Transverse colon (tissue), 4 donors: ENCODE measurements around a stretch of chr9.

GRCh38 chr9:91482829-91483723 is 59.4 kb upstream of the NFIL3 start:
- PRO-cap = no peak
- RAMPAGE, long total RNA, 4 experiments = no peak in any of the 4 experiments

GRCh38 chr9:92031043-92031469 is 81.0 kb upstream of the ROR2 start:
- PRO-cap = no peak
- RAMPAGE, long total RNA, 4 experiments = no peak in any of the 4 experiments

DNA sequence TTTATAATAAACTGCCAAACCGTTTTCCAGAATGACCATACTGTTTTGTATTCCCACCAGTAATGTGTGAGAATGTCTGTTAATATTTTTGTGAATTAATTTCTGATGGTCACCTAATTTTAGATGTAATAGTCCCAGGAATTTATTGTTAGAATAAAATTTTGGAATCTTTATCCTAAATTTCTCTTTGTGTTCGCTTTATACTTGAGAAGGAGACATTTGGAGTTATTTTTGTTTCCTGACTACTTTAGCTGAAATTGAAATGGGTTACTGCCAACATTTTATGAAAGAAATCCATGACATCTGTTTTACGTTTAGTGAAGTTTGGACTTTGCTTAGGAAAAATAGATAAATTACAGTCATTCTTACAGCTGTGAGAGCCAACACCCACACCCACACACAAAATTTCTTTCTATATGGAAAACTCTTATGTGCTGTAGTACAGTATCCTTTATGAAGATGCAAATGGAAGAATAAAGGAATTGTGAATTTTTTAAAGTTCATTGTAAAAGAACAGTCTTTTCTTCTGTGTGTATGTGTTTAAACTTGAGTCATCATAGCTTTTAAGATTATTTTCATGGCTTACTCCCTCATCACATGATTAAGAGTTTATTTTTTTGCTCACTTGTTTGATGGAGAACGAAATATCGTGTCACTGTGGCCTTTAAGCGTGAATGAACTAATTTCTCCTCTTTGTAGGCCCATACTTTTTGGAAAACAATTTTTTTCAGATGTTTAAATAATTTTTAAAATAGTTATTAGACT is 24.4 kb downstream of the CENPP start:
- PRO-cap = no peak
- RAMPAGE, long total RNA, 4 experiments = no peak in any of the 4 experiments

- PRO-cap = no peak
- RAMPAGE, long total RNA, 4 experiments = no peak in any of the 4 experiments
Measured at GRCh38 chr9:92624450-92625088, 45.4 kb downstream of the IPPK start.

DNA sequence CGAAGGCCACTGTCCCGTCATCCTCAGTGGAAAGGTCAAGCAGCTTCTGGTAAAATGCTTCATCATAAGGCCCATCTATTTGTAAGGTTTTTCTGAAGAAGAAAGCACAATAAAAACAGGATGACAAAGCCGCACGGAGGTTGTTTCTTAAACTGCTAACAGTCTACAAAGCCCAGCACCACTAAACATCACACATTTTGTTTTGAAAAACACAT is 35.6 kb downstream of the IPPK start:
- PRO-cap = no peak
- RAMPAGE, long total RNA, 4 experiments = no peak in any of the 4 experiments

DNA sequence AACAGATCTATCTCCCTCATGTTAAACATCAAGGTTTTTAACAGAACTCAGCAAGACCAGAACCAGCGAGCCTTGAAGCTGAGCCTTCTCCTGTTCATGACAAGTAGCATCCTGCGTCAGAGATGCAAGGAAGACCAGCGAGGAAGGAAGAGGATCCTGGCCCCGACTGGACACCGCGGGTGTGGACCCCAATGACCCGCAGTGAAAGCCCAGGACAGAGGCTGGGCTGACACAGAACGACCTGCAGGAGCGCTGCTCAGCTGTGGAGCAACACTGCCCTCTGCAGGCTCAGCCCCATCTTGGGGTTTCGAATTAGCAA is 35.4 kb downstream of the IPPK start:
- PRO-cap = no peak
- RAMPAGE, long total RNA, 4 experiments = no peak in any of the 4 experiments

- PRO-cap = bidirectional peak, plus-strand start at chr9:92765163, minus-strand start at chr9:92764841; bidirectional peak, plus-strand start at chr9:92765507, minus-strand start at chr9:92765446
- RAMPAGE, long total RNA, 4 experiments = no peak in any of the 4 experiments
Measured at GRCh38 chr9:92764956-92765621, 456 bp upstream of the BICD2 start.

- PRO-cap = no peak
- RAMPAGE, long total RNA, 4 experiments = no peak in any of the 4 experiments
Measured at GRCh38 chr9:92969152-92969616, 21.9 kb downstream of the FGD3 start.

GRCh38 chr9:93028079-93028766 is 30.3 kb upstream of the SUSD3 start:
- PRO-cap = no peak
- RAMPAGE, long total RNA, 4 experiments = no peak in any of the 4 experiments

DNA sequence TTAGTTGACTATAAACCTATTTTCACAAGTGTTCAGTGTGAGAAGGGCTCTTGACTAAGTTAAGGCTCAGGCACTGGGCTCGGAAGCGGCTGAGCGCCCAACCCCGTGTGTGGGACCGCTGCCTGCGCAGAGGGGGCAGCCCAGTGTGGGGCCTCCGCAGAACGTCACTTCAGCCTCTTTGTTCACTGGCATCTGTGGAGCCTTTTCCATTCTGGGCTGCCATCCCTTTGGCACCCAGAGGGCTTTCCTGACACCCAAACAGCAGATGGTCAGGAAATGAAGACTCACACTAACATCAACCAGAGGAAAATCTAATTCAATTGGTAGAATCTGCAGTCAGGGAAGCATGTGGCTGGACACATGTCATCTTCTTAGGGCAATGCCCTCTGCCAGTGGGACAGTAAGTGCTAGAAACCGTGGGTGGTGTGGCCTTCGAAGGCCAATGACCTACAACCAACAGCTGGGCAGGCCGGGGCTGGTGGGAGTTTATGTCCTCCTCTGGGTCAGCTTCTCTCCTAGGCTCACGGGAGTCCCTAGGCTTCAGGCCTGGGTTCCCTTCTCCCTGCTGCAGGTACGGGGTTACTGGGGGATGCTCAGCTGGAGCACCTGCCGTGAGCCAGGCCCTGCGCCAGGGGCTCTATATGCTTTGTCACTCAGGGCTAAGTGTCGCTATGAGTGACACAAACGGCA is 22.2 kb upstream of the NINJ1 start:
- PRO-cap = no peak
- RAMPAGE, long total RNA, 4 experiments = no peak in any of the 4 experiments

DNA sequence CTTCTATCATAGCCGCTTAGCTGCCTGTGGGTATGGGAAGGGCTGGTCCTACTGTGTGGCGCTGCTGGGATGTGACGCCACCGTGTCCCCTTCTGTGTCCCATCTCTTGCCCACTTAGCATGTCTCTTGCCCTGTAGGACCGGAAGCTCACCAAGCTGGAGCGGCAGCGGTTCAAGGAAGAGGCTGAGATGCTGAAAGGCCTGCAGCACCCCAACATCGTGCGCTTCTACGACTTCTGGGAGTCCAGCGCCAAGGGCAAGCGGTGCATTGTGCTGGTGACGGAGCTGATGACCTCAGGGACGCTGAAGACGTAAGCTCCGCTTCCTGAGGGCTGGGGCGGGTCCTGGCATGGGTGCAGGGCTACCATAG is 45.6 kb downstream of the WNK2 start:
- PRO-cap = no peak
- RAMPAGE, long total RNA, 4 experiments = start-site peak on the plus strand in 1 of 4 experiments, centred at position 273 of the sequence, 19 reads per replicate

DNA sequence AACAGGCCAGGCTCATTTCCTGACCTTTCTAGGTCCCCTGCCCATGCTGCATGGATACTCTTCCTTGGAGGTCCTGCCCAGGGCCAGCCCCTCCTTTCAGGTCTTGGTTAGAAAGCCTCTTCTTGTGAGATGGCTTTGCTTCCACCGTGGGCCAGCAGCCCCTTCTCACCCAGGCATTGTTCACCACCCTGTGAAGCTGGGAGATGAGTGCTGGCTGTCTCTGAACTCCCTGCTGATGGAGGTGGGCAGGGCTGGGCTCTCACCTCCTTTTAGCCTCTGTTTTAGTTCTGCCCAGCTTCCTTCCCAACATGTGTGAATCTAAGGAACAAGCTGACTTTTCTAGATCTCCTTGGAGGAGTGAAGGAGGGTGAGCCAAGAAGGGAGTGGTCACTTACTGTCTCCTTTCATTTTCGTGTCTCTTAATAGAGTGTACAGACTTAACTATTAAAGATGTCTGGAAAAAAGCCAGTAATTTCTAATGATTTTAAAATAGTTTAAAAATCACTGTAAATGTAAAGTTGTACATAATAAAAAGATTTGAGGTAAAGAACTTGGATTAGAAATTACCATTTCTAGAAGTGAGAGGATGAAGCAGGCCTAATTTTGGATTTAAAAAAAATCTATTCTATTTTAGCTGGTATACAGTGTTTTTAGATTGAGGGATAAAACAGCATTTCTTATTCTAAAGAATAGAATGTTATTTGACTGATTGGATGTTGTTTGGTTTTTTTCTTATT is 15.8 kb upstream of the FAM120AOS start:
- PRO-cap = bidirectional peak, plus-strand start at position 352 of the sequence, minus-strand start at position 310 of the sequence
- RAMPAGE, long total RNA, 4 experiments = no peak in any of the 4 experiments

- PRO-cap = no peak
- RAMPAGE, long total RNA, 4 experiments = no peak in any of the 4 experiments
Measured at GRCh38 chr9:93558332-93558866, 18.0 kb upstream of the PHF2 start.

DNA sequence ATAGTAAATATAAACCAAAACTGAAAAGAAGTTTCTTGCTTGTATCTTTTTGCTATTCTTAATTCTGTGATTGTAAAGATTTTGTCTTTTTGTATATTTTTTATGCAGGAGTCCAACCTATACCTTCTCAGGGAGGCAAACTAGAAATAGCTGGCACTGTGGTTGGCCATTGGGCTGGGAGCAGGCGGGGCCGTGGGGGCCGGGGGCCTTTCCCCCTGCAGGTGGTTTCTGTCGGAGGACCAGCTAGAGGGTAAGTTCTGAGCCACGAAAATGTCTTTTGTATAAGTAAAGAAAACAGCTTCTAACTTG is 15.4 kb upstream of the PHF2 start:
- PRO-cap = no peak
- RAMPAGE, long total RNA, 4 experiments = no peak in any of the 4 experiments

DNA sequence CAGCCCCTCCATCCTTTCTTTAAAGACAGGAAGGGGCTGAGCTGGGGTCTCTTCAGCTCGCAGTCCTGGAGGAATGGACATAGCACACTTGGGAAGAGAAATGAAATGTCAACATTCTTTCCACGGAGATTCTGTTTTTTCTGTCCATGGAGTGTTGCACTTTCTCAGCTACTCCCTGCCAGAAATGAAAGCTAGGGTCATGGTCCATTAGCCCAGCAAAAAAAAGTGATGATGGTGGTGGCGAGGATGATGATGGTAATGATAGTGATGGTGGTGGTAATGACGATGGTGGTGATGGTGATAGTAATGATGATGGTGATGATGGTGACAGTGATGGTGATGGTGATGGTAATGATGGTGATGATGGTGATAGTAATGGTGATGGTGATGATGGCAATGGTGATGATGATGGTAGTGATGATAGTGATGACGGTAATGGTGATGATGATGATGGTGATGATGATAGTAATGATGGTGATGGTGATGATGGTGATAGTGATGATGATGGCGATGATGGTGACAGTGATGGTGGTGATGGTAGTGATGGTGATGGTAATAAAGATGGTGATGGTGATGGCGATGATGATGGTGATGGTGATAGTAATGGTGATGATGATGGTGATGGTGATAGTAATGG is 38.3 kb downstream of the PHF2 start:
- PRO-cap = no peak
- RAMPAGE, long total RNA, 4 experiments = no peak in any of the 4 experiments

DNA sequence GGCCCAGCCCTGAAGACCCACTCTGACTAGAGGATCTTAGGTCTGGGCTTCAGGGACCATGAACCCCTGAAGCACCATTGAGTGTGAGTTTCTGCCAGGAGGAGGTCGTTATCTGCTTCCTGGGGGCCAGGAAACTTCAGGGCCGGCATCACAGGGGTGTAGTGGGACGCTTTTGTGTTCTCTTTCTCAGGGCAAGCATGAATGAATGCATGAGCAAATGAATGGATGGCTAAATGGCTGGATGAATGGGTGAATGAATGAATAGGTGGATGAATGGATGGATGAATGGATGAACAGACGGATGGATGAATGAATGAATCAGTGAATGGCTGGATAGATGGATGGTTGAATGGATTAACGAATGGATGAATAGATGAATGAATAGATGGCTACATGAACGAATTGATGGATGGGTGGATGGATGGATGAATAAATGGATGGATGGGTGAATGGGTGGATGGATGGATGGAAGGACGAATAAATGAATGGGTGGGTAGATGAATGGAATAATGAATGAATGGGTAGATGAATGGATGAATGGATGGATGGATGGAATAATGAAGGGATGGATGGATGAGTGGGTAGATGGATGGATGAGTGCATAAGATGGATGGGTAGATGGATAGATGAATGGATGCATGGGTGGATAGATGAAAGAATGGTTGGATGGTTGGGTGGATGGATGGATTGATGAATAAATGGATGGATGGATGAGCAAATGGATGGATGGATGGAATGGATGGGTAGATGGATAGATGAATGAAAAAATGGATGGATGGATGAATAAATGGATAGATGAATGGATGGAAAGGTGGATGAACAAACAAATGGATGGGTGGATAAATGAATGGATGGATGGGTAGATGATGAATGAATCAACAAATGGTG is 85.0 kb downstream of the PHF2 start:
- PRO-cap = no peak
- RAMPAGE, long total RNA, 4 experiments = no peak in any of the 4 experiments

DNA sequence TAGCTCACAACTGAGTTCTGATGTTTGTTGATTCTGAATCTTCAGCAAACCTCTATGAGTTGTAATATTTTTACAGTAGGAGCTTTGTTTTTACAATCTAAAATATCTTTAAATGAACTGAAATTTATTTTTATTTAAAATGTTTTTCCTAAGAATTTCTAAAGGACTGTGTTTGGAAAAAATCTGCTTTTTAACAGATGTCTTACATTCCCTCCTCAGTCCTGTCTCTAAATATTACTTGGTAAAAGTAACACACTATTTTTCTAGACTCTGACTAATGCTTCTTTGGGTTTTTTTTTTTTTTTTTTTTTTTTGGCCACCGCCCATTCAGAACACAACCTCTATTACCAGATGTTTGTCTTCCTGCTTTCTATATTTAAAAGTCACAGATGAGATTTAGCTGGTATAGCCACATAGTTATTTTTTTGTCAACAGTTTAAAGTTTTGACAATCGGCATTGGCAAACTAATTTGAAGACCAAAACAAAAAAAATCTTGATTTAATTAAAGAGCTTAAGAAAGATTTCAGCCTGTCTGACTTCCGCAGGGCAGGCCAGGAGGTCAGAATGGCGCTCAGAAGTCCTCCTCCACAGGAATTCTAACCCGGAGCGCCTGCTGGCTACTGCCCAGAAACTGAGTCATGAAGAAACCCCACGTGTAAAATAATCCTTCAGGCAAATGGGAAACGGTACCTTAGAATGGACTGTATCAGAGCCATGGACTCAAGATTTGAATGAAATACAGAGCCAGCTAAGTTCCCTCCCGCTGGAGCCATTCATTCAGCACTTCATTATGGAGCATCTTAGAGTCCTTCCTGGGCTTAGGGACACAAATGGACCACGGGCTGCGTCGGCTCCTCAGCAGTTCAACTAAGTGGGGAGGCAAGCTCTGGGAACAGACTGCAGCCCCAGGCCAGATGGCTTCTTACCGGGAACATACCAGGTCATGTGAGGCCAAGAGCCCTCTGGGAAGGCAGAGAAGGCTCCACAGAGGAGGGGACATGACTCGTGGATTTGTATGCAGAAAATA is 55.5 kb downstream of the PTPDC1 start:
- PRO-cap = no peak
- RAMPAGE, long total RNA, 4 experiments = no peak in any of the 4 experiments

GRCh38 chr9:94149595-94150148 is 65.4 kb downstream of the PTPDC1 start:
- PRO-cap = no peak
- RAMPAGE, long total RNA, 4 experiments = no peak in any of the 4 experiments

DNA sequence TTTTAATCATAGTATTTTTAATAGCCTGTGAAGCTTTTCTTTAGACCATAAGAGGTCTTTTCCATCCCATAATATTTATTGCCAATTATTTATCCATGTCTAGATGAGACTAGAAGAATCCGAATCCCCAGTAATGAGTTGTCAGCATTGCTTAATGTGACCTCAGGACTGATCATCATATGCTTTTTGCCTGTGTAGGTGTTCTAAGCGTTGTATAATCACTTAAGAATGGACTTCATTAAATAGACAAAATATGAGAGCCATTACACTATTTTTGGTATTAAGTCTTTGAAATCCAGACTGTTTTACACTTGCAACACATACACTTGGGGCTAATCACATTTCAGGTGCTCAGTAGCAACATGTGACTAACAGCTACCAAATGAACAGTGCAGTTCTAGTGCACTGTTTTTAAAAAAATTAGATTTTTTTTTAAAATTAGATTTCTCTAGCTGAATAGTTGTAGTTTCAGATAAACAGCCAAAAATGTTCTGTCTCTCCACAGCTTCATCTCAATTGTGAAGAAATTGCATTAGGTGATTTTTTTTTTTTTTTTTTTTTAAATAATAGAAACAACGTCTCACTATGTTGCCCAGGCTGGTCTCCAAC is 84.5 kb downstream of the PTPDC1 start:
- PRO-cap = no peak
- RAMPAGE, long total RNA, 4 experiments = start-site peak on the plus strand in 2 of 4 experiments, centred at positions 214 to 410 of the sequence, 5 to 6 reads per replicate

- PRO-cap = no peak
- RAMPAGE, long total RNA, 4 experiments = no peak in any of the 4 experiments
Measured at GRCh38 chr9:94176895-94177407, 82.1 kb upstream of the ZNF169 start.